ENCODE measurements around a stretch of chr3.

GRCh38 chr3:188974695-188975662 lies 196.8 kb upstream of the TPRG1 start:
- PRO-cap, 5 experiments: no peak in any of the 5 experiments
- RAMPAGE, long total RNA, 2 experiments: no peak in any of the 2 experiments
- RRBS: no CpG with 5 or more reads among the region's 11 CpGs

DNA sequence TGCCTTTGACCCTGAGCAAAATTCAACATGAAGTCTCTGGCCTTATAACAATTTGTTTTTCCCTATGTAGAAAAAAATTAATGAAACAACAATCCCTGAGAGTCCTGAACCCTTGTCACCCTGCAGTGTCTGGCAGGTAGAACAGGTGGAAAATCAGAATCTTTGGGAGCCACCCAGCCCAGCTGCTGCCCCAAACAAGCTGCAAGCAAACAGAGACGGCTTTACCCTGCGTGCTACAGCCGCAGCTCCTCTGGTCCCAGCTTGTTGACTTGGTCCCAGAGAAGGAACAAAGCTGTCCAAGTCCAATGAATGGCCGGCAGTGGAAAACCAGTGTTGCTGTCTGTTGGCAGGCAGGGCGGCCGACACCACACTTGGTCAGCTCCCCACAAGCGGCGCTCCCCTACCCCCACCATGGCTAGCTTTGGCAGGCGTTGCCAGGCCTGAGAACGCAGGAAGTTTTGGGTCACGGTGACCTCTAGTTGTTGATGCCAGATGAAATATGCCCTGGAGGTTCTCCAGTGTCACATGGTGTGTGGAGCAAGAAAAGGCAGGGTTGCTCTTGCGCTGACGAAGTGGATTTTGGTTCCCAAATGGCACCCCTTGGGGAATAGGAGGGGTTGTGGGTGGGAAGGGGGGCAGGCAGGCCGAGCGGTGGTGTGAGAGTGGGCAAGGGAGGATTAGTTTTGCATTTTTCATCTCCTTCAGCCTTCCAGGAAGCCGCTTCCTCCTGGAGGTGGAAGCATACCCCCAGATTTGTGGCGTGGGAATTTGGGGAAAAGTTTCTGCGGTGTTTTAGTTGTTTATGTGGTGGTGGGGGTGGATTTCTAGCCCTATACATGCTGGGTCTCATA lies 72.8 kb upstream of the TPRG1 start:
- PRO-cap, 5 experiments: no peak in any of the 5 experiments
- RAMPAGE, long total RNA, 2 experiments: no peak in any of the 2 experiments
- RRBS: no CpG with 5 or more reads among the region's 18 CpGs

DNA sequence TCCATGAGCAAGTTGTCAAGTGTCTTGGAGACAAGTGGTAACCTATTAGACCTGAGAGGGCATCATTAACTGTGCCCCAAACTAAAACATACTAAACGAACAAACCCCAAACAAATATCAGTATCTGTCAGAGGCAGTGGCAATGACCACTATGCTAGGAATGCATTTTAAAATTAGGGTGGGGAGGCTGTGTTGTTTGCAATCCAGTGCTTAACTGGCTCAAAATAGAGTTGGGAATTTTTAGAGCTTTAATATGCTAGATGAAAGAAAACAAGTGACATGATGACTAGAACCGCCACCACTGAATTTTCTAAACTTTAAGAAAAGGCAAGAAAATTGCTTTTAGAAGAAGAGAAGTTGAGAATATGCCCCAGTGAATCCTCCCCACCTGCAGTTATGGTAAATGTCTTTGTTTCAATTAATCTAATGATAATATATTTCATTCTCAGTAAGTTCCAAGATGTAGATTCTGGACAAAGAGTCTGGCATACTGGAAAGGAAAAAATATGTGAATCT lies 51.7 kb upstream of the TPRG1 start:
- PRO-cap, 5 experiments: no peak in any of the 5 experiments
- RAMPAGE, long total RNA, 2 experiments: no peak in any of the 2 experiments
- RRBS: no CpG with 5 or more reads among the region's 2 CpGs

DNA sequence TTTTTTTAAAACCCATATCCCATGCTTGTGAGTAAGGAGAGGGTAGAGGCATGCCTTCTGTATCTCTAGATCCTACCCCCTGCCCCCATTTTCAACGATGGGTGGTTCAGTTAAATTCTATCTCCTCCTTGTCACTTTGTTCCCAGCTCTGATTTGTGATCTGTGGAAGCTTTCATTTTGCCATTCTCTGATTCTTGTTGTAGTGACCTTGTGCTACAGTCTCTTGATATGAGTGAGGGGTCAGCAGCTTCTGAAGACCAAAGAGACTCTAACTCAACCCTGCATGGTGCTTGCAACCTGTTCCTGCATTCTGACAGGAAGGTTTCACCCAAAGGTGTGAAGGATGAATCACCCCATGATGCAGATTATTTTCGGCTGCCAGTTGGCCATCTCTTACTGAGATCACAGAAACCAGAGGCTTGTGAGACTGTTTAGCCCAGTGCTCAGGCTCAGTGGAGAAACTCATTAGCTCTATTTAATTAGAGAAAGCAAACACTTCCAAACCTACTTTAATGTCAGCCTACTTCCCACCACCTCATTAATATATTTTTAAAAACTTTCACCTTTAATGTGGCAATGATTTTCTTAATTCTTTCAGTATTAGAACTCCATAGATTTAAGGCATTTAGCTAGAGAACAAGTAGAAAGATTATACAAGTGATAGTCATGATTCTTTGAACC lies 29.3 kb upstream of the TPRG1 start:
- PRO-cap, 5 experiments: no peak in any of the 5 experiments
- RAMPAGE, long total RNA, 2 experiments: no peak in any of the 2 experiments
- RRBS: no CpG with 5 or more reads among the region's 2 CpGs

GRCh38 chr3:189813605-189814347 lies 182.6 kb downstream of the TP63 start:
- PRO-cap, 5 experiments: no peak in any of the 5 experiments
- RAMPAGE, long total RNA, 2 experiments: no peak in any of the 2 experiments
- RRBS: no CpG with 5 or more reads among the region's 11 CpGs

GRCh38 chr3:190617277-190617839 lies 103.5 kb downstream of the IL1RAP start:
- PRO-cap, 5 experiments: peak in 1 of 5 experiments; most common plus-strand start chr3:190617492 (in 1); most common minus-strand start chr3:190617358 (in 1)
- RAMPAGE, long total RNA, 2 experiments: no peak in any of the 2 experiments
- RRBS: no CpG with 5 or more reads among the region's 3 CpGs

DNA sequence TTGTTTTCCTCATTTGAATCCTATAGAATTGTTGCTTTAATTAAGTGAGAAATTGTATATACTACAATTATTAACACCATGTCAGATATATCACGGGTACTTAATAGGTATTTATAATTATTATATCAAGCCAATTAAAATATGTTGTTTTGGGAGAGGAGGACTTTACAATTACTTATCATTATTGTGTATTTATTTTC lies 141.8 kb downstream of the GMNC start:
- PRO-cap, 5 experiments: peak in 2 of 5 experiments; most common plus-strand start position 148 of the sequence (in 2)
- RAMPAGE, long total RNA, 2 experiments: no peak in any of the 2 experiments
- RRBS: no CpG with 5 or more reads among the region's 1 CpG

- PRO-cap, 5 experiments: no peak in any of the 5 experiments
- RAMPAGE, long total RNA, 2 experiments: no peak in any of the 2 experiments
- RRBS: no CpG with 5 or more reads among the region's 1 CpG
Observed at GRCh38 chr3:191374868-191375139, 44.5 kb upstream of the UTS2B start.

DNA sequence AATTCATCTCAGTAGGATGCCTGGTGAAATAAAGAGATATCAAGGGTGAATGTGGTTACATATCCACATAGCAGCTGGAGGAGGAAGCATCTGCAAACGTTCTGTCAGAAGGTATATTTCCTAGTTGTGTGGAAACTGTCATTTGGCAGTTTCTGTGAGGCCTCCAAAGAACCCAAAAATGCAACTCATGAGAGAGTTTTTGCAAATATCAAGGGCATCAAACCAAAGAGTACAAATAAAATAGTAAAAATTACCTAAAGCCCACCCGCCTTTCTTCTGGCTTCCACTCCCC lies 547.7 kb downstream of the PYDC2 start:
- PRO-cap, 5 experiments: peak in 4 of 5 experiments; most common minus-strand start position 176 of the sequence (in 4)
- RAMPAGE, long total RNA, 2 experiments: no peak in any of the 2 experiments
- RRBS: no CpG with 5 or more reads among the region's 2 CpGs

- PRO-cap, 5 experiments: no peak in any of the 5 experiments
- RAMPAGE, long total RNA, 2 experiments: no peak in any of the 2 experiments
- RRBS: 6% methylated on average over 13 of the region's 46 CpGs
Observed at GRCh38 chr3:192407959-192408563, 319.3 kb downstream of the FGF12 start.

DNA sequence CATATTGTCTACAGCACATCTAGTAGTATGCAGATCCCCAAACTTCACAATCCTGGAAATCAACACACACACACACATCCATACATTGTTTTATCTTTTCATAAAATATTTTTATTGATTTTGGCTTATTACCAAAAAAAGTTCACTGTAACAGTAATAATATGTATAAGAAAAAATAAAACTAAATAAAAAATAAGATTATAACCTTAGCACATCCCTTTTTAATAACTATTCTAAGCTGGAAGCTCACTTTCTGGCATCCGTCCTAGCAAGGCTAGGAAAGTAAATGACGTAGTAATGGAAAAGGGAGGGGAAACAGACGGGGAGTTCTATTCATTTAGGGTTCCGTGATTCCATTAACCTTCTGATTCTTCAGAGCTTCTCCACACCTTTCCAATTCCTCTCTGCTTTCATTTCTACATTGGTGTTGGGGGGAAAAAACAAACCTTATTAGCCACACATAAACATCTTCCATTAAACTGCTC lies 156.6 kb downstream of the FGF12 start:
- PRO-cap, 5 experiments: peak in 5 of 5 experiments; most common plus-strand start position 367 of the sequence (in 4)
- RAMPAGE, long total RNA, 2 experiments: no peak in any of the 2 experiments
- RRBS: no CpG with 5 or more reads among the region's 4 CpGs

GRCh38 chr3:193115606-193116050 lies 125.4 kb upstream of the PLAAT1 start:
- PRO-cap, 5 experiments: no peak in any of the 5 experiments
- RAMPAGE, long total RNA, 2 experiments: no peak in any of the 2 experiments
- RRBS: no CpG with 5 or more reads among the region's 1 CpG

DNA sequence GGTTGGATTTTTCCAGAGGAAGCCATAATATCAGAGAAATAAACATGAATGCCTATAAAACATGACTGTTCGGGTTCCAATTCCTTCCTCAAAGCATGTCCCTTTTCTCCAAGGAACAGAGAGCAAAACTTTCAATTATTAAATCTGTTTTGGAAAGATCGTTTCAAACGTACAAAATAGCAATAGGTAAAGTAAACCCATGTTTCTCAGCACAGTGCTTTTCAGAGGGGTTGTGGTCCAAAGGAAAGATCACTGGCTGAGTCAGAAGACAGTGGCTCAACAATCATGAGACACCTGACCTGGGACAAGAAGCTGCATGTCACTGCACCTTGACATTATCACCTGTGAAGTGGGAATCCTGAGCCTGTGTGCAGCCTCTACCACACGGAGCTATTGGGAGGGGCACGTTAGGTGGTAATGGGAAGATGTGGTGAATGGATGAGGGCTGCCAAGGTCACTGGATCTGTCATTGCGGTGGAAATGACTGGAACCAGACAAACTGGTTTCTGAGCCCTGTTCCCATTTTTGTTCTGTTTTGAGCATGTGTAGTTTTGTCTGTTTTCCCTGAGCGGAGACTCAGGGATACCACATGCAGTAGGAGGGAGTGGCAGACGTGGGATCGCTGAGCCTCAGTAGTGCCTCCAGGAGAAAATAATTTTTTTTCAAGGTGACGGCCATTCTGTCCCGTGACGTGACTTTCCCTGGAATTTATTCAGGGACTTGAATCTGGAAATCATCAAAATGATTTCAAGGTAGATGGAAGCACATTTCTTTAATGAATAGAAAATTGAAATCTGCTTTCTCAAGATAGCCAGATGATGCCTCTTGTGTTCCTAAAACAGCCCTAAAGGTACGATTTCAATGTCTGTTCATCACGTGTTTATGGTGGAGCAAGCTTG lies 235.5 kb downstream of the OPA1 start:
- PRO-cap, 5 experiments: no peak in any of the 5 experiments
- RAMPAGE, long total RNA, 2 experiments: no peak in any of the 2 experiments
- RRBS: no CpG with 5 or more reads among the region's 14 CpGs

- PRO-cap, 5 experiments: no peak in any of the 5 experiments
- RAMPAGE, long total RNA, 2 experiments: no peak in any of the 2 experiments
- RRBS: no CpG with 5 or more reads among the region's 5 CpGs
Observed at GRCh38 chr3:193895180-193895483, 240.8 kb upstream of the HES1 start.

DNA sequence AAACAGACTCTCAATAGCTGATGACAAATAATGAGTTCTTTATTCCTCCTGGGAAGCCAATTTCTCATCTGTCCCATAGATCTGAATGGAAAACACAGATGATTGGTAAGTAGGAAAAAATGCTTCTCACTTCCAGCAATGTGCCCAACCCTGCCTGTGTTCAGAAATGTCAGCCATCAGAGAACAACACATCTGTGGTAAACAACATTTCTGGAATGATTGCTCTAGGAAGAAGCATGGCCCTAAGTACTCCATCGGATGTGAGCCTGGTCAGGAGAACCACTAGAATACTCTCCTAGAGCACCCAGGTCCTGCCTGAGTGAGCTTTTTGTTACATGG lies 240.5 kb upstream of the HES1 start:
- PRO-cap, 5 experiments: no peak in any of the 5 experiments
- RAMPAGE, long total RNA, 2 experiments: no peak in any of the 2 experiments
- RRBS: no CpG with 5 or more reads among the region's 1 CpG

GRCh38 chr3:193910652-193911447 lies 225.1 kb upstream of the HES1 start:
- PRO-cap, 5 experiments: no peak in any of the 5 experiments
- RAMPAGE, long total RNA, 2 experiments: no peak in any of the 2 experiments
- RRBS: no CpG with 5 or more reads among the region's 4 CpGs

- PRO-cap, 5 experiments: peak in 5 of 5 experiments; most common plus-strand start chr3:194076743 (in 5); most common minus-strand start chr3:194076597 (in 5)
- RAMPAGE, long total RNA, 2 experiments: no peak in any of the 2 experiments
- RRBS: no CpG with 5 or more reads among the region's 7 CpGs
Observed at GRCh38 chr3:194076385-194076848, 59.5 kb upstream of the HES1 start.

GRCh38 chr3:194089321-194090227 lies 46.4 kb upstream of the HES1 start:
- PRO-cap, 5 experiments: peak in 3 of 5 experiments; most common plus-strand start chr3:194089854 (in 2); most common minus-strand start chr3:194089570 (in 3)
- RAMPAGE, long total RNA, 2 experiments: no peak in any of the 2 experiments
- RRBS: no CpG with 5 or more reads among the region's 19 CpGs

GRCh38 chr3:194343853-194344344 lies 7.2 kb downstream of the CPN2 start:
- PRO-cap, 5 experiments: no peak in any of the 5 experiments
- RAMPAGE, long total RNA, 2 experiments: no peak in any of the 2 experiments
- RRBS: no CpG with 5 or more reads among the region's 8 CpGs

DNA sequence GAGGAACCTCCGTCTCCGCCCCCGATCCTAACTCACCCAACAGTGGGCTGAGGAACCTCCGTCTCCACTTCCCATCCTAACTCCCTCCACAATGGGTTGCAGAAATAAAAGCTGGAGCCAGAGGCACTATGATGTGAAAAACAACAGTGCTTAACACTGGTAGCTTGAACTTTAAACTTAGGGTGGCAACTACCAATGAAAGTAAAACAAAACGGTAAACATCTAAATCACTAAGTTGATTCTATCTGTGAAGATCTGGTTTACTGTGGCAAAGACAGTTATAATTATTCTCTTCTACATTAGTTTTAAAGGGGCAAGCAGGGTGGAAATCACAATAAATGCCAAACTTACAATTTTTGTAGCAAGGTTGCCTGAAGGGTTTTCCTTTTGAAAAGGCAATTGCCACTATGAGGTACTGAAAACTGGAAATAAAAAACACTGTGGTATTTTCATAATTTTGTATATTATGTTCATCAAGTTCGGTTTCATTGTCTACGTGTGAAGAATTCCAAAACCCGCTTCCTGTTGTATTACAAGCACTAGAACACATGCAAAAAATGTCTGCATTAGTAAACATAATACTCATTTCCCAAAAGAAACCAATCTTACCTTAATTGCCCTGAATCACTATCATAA lies 26.0 kb upstream of the GP5 start:
- PRO-cap, 5 experiments: no peak in any of the 5 experiments
- RAMPAGE, long total RNA, 2 experiments: no peak in any of the 2 experiments
- RRBS: no CpG with 5 or more reads among the region's 8 CpGs

Measured in liver (tissue), 9 donors.